ENCODE measurements around the gene POSTN.

GRCh38 chr13:33832710-33833446, 14.9 kb downstream of the RFC3 start:
- PRO-cap, result no peak
- RAMPAGE, long total RNA, 4 experiments, result no peak in any of the 4 experiments

GRCh38 chr13:34156684-34157617, 339.0 kb downstream of the RFC3 start:
- PRO-cap, result no peak
- RAMPAGE, long total RNA, 4 experiments, result no peak in any of the 4 experiments

DNA sequence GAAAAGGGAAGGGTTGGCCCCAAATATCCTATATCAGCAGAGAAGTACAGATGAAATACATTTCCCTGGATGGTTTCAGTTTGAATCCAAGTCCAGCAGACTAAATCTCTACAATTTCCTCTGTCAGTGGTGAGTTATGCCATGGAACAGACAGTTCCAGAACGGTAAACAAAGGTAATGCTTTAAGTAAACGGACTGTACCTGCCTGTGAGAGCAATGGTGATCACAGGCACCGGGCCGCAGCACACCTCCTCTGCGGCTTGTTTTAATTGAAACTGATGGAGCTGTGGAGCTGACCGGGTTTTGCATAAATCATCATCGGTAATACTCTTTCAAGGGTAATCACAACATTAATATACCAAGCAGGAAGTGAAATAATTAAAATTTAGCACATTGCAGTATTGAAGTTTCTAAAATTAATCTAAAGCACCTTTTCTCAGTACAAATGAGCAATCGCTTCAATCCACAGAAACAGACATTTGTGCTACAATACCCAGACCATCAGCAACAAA, 517.7 kb downstream of the RFC3 start:
- PRO-cap, result no peak
- RAMPAGE, long total RNA, 4 experiments, result no peak in any of the 4 experiments

- PRO-cap, result no peak
- RAMPAGE, long total RNA, 4 experiments, result no peak in any of the 4 experiments
Measured at GRCh38 chr13:35348939-35349326, 127.6 kb downstream of the MAB21L1 start.

DNA sequence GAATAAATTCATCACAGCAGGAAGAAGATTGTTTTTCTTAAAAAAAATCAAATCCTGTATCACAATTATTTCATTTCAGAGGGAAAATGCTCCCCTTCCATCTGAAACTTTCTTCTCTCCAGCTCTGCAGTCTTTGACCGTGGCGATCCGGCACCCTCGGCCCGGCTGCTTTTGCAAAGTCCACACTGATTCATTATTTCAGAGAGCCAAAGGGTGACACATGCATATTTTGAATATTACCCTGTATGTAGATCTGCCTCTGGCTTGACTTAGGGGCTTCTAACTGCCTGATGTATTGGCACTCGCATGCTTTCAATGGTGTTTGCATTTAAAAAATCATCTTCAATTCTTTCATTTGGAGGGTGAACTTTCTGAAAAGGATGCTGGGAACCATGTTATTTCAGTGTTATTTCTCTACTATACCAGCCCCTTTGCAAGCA, 222.7 kb upstream of the MAB21L1 start:
- PRO-cap, result no peak
- RAMPAGE, long total RNA, 4 experiments, result no peak in any of the 4 experiments

GRCh38 chr13:35988541-35989171, 142.5 kb downstream of the DCLK1 start:
- PRO-cap, result no peak
- RAMPAGE, long total RNA, 4 experiments, result no peak in any of the 4 experiments

DNA sequence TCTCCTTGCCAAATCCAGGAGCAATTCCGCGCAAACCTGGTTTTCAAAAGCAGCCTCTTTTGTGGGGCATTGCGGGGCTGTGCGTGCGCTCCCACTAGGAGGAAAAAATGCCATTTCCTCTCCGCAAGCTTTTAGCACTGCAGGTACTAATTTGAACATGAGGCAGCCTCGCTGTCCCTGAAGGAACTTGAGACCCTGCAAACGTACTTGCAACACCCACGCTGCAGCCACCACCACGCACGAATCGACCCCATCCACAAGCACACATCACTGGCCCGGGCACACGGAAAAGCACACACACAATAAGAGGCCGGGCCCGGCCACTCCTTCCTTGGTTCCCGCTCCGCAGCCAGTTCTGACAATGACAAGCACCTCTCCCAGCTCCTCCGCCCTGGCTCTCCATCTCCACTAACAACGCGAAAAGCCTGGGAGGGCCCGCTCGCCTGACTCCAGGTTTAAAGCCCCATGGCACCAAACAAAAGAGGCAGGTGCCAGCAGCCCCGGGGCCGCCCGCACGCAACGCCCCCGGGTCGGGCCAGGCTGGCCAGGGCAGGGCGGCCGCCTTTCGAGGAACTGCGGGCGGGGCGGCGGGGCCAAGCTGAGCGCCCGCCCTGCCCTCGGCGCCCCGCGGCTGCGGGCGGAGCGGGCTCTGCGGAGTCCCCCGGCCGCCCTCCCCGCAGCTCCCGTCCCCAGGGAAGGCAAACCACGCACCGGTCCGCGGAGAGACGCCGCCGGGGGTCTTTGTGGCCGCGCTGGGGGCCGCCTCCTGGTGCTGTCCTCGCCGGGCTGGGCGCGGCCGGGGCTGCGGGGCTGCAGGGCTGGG, 568 bp downstream of the DCLK1 start:
- PRO-cap, result unidirectional peak, plus-strand start at position 352 of the sequence
- RAMPAGE, long total RNA, 4 experiments, result no peak in any of the 4 experiments

GRCh38 chr13:36761795-36762607, 57.0 kb upstream of the RFXAP start:
- PRO-cap, result no peak
- RAMPAGE, long total RNA, 4 experiments, result no peak in any of the 4 experiments

- PRO-cap, result no peak
- RAMPAGE, long total RNA, 4 experiments, result no peak in any of the 4 experiments
Measured at GRCh38 chr13:37106637-37106953, 1.1 kb upstream of the CSNK1A1L start.

- PRO-cap, result no peak
- RAMPAGE, long total RNA, 4 experiments, result no peak in any of the 4 experiments
Measured at GRCh38 chr13:37579017-37579571, 19.5 kb downstream of the POSTN start.

DNA sequence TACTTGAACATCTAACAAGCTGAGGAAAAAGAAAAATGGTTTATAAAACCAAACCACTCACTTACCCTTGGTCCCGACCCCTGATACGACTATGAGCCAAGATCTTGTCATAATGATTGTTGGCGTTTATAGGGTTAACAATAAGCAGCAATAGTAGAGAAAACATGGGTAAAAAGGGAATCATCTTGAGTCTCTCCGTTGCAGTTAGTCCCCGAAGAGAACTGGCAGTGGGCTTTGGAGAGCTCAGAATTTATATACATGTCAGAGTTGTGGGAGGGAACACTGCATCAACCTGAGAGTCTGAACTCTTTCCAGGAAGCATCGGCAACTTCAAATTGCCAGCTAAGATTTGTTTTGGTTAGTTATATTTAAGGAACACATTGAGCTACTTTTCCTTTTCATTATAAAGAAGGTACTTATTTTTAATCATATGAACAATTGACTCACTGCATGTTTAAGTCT, at the start of gene POSTN:
TSS of gene POSTN (minus strand) at position 226 of the 462 bp plus-strand sequence.
- PRO-cap, result unidirectional peak, minus-strand start at position 216 of the sequence
- RAMPAGE, long total RNA, 4 experiments, result start-site peak on the minus strand in 3 of 4 experiments, centred at positions 225 to 227 of the sequence, 102 to 797 reads per replicate

GRCh38 chr13:37934843-37935088, 65.2 kb upstream of the TRPC4 start:
- PRO-cap, result no peak
- RAMPAGE, long total RNA, 4 experiments, result no peak in any of the 4 experiments

DNA sequence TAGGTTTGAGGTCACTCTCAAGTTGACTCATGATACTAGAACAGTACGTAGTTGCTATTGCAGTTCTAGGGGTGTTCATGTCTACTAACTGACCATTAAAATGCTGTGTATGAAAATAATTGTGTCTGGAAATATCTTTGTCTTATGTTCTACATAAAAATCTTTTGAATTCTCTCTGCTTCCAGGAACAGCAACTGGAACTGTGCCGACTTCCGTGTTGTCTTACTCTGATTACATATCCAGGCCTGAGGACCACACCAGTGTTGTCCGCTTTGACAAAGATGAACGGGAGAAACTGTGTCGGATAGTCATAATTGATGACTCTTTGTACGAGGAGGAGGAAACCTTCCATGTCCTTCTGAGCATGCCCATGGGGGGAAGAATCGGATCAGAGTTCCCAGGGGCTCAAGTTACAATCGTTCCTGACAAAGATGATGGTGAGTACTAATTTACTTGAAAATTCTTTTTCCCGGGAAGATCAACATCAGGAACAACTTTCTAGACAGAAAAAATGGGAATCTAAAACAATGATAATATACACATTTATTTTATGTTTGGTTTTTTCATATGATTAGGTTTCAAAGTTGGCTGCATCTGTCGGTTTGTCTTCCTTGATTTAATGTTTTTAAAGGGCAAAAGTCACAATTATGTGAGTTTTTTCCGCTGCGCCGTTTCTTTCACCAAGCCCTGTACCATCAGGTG, 97.6 kb downstream of the FREM2 start:
- PRO-cap, result no peak
- RAMPAGE, long total RNA, 4 experiments, result no peak in any of the 4 experiments

- PRO-cap, result no peak
- RAMPAGE, long total RNA, 4 experiments, result no peak in any of the 4 experiments
Measured at GRCh38 chr13:38951912-38952482, 38.6 kb downstream of the STOML3 start.

DNA sequence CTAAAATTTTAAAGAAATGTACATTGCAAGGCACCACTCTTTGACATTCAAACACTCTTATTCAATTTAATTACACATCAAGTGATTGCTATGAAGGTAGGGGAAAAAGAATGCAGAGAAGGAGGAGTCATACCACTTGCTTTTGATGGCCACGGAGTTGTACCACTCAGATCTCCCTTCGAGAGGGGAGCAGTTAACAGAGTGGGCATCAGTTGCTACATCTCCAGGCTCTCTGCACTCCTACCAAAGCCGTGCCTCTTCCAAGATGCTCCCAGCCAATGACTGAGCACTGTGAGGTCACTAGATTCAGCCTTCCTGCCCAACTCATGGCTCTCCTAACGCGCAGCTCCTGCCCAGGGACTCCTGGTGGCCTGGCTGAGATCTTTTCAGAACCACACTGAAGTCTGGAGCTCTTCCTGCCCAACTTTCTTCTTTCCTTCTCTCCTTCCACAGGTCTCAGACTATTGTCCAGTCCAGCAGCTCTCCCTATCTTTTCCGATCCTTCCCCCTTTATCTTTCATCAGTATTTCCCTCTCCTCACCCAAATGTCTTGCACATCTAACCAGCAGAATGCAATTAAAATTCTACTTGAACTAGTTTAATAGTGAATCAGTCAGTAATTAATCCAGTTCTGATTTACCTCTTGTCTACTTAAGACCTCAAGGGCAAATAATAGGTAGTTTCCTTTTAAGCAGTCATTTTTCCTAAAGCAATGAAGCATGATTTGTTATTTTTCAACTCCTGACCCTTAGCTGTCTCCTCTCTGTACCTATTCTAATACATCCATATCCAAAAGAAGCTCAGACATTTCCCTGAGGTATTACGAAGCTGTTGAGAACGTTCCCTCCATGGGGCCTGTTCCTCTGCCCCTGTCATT, 66.6 kb downstream of the LHFPL6 start:
- PRO-cap, result no peak
- RAMPAGE, long total RNA, 4 experiments, result no peak in any of the 4 experiments

DNA sequence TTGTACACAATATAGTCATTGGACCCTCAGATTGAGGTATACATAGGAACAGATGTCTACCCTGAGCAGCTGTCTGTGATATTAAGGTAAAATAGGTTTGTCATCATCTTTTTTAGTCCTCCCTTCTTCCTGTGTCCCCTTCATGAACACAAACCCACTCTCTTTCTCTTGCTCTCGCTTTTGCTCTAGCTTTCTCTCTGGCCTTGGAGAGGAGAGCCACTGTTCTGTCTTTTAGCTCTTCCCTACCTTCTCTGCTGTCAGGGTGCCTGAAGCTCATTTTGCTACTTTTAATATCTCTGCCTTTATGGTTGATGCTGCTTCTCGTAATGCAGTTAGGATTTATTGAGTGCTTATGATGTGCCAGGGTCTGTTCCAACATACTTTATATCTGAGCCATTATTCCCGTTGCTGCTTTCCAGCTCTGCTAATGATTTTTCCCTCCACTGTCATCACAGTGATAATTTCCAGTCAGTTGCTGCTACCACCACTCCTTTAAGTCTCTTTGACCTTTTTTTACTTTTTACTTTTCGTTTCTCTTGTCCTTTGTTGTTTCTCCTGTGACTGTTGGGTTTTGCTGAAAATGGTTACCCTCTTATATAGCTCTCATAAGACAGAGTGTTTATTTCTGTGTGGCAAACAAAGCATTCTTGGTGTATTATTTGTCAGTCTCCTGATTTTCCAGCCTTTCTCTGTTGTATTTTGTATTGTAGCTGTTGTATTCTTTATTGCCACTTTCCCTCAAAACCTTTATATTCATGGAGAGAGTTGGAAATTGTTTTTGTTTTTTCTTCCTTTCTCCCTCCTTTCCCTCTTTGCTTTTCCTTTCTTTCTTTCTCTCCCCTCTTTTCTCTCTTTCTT, 37.2 kb downstream of the COG6 start:
- PRO-cap, result no peak
- RAMPAGE, long total RNA, 4 experiments, result no peak in any of the 4 experiments

DNA sequence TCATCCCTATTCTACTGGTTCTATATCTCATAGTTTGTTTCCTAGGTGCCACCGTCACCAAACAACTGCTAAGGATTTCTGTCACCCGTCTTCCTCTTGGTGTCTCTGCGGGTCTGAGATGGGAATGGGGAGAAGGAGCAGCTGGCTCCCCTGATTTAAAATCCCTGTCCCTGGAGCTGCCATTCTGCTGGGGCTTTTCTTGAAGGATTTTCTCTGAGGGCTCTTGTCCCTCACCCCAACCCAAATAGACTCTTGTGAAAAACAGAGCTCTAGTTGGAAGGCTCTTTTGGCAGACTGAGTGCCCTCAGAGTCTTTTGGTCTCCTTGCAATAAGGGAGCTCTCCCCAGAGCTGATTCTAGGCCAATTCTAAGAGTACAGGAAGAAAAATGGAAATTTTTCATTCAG, 238.3 kb downstream of the COG6 start:
- PRO-cap, result no peak
- RAMPAGE, long total RNA, 4 experiments, result no peak in any of the 4 experiments

DNA sequence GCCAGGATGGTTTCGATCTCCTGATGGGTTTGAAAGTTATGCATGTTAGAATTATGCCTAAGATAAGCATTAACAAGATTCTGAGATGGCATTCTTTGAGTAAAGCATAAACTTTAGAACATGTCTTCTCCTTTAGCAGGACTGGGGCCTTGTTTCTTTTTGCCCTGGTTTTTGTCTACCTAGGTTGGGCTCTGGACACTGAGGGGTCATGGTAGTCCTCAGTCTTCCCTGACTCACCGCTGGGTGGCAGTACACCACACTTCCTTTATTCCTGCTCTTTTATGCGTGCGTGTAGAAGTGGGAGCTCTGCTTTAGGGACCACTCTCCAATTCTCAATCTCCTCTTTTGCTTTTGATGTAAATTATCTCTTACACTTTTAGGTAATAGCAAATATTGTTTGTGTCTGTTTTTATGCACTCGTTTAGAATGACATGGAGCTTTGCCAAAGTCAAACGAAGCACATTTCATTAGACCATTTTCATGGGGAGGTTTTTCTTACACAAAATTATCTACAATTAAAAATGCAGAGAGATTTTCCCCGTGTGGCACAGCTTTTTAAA, 413.8 kb downstream of the COG6 start:
- PRO-cap, result no peak
- RAMPAGE, long total RNA, 4 experiments, result no peak in any of the 4 experiments

GRCh38 chr13:40095673-40096066, 440.2 kb downstream of the COG6 start:
- PRO-cap, result no peak
- RAMPAGE, long total RNA, 4 experiments, result no peak in any of the 4 experiments

DNA sequence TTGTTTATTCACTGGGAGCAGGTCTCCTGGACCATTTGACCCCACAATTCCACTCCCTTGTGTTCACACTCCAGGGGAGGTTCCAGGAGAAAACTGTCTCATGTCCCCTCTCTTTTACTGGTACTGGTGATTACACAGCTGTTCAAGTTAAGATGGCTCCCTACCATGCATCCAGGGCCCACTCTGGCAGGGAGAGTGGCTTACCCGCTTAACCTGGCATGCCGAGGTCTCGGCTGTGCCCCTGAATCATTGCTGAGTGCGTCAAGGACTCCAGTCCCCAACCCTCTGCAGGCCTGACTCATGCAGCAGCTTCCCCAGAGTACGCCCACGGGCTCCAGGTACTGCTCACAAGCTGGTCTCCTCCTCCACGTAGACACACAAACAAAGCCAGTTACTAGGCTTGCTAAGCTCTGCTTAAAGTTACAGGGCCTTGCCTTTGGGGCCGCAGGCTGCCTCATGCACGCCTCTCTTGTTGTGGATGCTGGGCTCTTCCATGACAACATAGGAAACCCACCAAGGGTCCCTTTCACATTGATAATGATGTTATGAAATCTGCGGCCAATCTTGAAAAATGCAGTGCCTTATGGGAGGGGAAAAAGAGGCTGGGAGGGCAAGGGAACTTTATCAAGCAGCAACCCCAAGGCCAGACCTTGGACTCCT, 447.4 kb downstream of the COG6 start:
- PRO-cap, result bidirectional peak, plus-strand start at position 390 of the sequence, minus-strand start at position 237 of the sequence
- RAMPAGE, long total RNA, 4 experiments, result no peak in any of the 4 experiments

Measured in esophagus squamous epithelium (tissue), 4 donors.